Endodermal cell (in vitro differentiated cells): ENCODE measurements around the gene COX14.

DNA sequence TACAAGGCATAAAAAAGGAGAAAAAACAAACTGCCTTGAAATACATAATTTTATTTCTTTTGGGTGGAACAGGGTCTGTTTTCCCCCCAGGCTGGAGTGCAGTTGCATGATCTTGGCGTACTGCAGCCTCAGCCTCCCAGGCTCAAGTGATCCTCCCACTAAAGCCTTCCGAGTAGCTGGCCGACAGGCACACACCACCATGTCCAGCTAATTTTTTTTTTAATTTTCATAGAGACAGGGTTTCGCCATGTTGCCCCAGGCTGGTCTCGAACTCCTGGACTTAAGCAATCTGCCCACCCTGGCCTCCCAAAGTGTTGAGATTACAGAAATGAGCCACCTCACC is 4.2 kb upstream of the TUBA1C start:
- PRO-cap: no peak

DNA sequence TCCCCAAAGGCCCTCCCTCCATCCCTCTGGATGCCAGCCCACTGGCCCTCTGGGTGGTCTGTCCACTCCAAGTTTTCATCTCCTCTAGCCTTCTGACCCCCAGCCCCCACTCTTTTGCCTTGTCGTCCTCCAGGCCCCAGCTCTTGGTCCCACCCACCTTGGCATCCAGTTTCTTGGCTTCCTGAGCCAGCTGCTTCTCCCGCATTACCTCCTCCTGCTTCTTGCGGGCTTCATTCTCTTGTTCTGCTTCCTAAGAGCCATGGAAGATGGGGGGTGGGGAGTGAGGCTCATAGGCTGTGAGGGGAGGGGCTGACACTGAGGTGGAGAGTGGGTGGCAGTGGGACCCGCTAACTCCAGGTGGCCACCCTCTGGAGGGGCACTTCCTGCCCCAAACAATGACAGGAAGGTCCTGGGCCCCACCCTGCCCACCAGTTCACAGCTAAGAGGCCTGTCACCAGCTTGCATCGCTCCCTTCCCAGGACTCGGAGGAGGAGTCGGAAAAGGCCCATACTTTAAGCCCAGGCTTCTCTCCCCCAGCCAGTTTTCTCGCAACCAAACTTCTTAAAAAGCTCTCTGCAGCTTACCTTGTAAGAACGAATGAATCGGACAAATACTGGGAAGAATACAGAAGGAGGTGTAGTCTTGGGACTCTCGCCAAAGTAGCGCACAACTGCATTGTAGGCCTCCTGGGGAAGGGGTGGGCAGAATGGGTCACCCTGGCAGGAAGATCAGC is 23.9 kb downstream of the PRPF40B start:
- PRO-cap: no peak

DNA sequence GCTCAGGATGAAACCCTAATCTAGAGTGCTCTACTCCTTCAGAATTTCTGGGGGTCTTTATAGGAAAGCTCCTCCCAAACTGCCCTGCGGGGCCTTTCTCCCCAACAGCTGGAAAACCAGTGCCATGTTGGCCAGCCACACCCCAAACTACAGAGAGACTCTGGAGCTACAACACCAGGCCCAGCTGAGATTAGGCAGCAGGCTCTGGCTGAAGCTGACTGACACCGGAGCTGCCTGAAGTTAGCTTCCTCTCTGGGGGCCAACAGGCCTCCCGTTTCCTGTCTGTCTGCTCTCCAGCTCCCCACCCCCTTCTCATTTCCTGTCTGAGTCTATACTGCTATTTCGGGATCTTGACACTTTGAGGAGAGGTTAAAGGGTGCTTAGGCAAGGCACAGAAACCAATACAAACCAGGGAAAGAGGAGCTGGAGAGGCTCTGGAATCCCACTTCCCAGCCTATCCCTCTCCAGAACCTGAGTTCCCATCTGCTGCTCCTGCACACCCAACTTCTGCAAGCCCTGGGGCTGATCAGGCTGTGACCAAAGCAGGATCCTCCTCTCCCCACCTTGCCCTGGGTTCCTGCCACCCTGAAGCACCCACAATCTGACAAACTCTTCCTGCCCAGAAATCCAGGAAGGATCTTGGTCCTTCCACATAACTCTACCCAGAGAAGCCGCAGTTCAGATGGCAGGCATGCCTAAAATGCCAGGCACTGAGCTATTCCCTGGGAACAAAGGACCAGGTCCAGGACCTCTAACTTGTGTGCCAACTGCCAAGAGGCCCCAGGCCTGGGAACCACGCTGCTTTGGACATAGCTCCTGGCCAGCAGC is 39.7 kb downstream of the PRPF40B start:
- PRO-cap: no peak

- PRO-cap: no peak
Measured at GRCh38 chr12:49753182-49753381, 11.7 kb downstream of the TMBIM6 start.

GRCh38 chr12:49795014-49795424 is 33.2 kb downstream of the NCKAP5L start:
- PRO-cap: no peak

DNA sequence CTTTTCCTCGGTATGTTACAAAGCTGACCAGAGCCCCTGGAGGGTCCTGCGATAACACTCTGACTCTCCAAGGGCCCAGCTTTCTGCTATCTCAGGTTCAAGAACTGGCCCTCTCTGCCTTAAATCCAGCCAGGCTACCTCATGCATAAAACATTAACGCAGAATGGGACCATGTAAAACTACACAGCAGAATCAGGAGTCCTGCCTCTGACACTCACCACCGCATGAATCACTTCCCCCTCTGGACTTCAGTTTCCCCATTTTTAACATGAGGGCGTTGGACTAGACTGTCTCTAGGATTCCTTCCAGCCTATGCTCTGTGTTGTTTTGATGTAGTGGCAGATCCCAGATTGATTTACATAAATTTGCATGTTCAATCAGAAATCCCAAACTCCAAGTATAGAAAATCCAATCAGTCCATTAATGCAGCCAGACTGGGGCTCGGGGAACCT is 3.3 kb downstream of the NCKAP5L start:
- PRO-cap: no peak

- PRO-cap: no peak
Measured at GRCh38 chr12:49962712-49963376, 1.2 kb downstream of the AQP5 start.

DNA sequence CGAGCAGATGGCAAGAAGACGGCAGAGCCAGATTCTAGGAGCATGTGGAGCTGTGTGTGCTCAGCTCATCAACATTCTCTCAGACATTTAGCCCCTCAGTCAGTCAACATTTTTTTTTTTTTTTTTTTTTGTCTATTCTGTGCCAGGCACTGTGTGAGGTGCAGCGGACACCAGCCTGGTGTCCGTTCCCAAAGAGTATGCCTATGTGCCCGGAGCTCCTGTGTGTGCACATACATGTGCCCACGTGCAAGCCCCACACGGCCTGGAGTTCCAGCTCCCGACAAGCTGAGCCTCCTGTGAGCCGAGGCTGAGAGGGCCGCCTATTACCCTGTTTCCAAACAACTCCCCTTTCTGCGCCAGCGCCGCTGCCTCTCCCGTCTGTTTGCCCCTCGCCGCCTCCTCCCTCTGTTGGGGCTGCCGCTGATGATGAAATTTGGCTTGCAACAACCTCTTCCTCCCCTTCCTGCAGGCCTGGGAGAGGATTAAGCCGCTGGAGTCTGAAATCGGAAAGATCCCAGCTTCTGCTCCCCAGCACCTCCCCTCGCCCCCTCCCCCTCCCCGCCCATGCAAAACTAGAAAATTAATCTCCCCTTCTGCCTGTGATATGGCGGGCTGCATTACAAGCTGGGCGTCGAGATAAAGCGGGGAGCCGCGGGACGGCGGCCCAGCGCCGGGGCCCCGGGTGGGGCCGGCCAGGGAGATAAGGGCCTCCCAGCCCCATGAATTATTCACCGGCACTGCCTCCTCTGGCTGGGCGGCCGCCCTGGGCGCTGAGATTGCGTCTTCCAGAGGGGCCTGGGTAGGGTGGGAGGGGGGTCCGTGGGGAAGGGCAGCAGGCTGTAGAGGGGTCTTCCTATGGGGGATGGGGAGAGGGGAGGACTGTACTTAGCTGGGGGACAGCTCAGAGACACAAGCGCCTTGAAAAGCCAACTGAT is 6.9 kb upstream of the ASIC1 start:
- PRO-cap: no peak

DNA sequence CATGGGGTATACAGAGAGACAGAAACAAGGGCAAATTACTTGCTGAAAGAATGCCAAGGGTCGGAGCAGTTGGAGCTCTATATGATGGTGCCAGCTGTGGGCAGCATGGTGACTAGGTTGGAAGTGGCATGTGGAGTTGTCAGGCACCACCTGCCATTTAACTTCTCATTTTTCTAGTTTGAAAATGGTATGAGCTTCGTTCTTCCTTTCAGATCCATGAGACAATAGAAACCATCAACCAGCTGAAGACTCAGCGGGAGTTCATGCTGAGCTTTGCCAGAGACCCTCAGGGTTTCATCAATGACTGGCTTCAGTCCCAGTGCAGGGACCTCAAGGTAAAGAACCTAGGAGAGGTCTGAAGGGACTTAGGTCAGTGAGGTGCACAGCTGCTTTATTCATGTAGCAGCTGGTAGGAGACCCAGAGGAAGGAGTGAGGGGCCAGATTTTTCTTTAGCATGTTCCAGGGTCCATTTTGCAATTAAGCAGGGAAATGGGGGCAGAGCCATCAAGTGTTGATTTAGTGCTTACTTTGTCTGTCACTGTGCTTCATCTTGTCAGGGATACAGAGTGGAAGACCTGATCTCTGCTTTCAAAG is 7.1 kb upstream of the GPD1 start:
- PRO-cap: no peak

- PRO-cap: bidirectional peak, plus-strand start at chr12:50112205, minus-strand start at chr12:50112048
Measured at GRCh38 chr12:50111639-50112365, at the start of gene COX14. COX14 (plus strand) TSS chr12:50112236.

- PRO-cap: no peak
Measured at GRCh38 chr12:50176926-50178157, 10.2 kb upstream of the CERS5 start.

GRCh38 chr12:50192093-50192728 is 25.0 kb upstream of the CERS5 start:
- PRO-cap: no peak

GRCh38 chr12:50248228-50249336 is 34.7 kb downstream of the LIMA1 start:
- PRO-cap: no peak

- PRO-cap: no peak
Measured at GRCh38 chr12:50555375-50555833, 50.6 kb downstream of the DIP2B start.

- PRO-cap: bidirectional peak, plus-strand start at chr12:50614483, minus-strand start at chr12:50614349
Measured at GRCh38 chr12:50614237-50614815, 109.5 kb downstream of the DIP2B start.

- PRO-cap: no peak
Measured at GRCh38 chr12:50660026-50660440, 103.9 kb upstream of the ATF1 start.

DNA sequence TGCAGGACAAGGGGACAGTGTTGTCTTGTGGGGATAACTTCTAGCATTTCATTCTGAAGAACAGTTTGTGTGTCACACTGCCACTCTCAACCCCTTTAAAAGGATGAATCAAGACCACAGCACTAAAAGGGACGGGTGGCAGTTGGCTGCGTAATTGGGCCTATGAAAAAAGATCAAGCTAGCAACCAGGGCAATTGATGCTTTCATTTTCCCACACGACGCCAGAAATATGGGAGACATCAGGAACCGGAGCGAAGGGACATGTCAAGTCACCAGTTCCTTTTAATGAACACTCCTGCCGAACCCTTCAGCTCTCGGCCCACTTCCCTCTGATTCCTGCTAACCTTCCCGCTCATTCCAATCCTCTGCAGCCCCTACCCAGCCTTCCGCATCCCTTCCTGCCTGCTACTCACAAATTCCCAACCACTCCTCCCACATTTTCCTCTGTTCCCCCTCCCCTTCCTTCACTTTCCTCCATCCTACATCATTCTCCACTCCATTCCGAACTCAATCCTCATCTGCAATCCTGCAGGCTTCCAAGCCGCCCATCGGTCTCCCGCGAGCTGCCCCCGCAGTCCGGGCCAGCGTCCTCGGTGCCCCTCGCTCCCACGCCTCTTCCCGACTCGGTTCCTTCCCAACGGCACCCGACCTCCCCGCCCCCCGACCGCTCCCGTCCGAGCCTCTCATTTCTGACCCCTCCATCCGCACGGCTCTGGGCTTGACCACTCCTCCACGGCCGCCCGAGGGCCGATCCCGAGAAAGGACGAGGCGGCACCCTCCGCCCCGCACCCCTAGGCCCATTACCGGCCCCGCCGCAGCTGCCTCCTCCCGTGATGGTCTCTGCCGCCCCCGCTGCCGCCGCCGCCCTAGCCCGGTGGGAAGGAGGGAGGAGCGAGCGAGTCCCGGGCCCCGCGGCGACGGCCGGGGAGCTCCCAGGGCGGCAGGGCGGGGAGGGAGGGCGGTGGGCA is 577 bp downstream of the CSRNP2 start:
- PRO-cap: bidirectional peak, plus-strand start at position 499 of the sequence, minus-strand start at position 331 of the sequence

DNA sequence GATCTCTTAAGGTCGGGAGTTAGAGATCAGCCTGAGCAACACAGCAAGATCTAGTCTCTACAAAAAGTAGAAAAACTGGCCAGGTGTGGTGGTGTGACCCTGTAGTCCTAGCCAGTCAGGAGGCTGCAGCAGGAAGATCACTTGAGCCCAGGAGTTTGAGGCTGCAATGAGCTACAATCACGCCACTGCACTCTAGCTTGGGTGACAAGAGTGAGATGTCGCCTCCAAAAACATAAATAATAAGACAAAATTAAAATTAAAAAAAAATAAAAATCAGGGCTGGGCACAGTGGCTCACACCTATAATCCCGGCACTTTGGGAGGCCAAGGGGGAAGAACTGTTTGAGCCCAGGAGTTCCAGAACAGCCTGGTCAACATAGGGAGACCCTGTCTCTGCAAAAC is 5.1 kb downstream of the TFCP2 start:
- PRO-cap: no peak

GRCh38 chr12:51219335-51219698 is 1.5 kb upstream of the POU6F1 start:
- PRO-cap: no peak

- PRO-cap: no peak
Measured at GRCh38 chr12:51240127-51240522, 1.5 kb downstream of the DAZAP2 start.